ENCODE data around the gene B4GALT5.

GRCh38 chr20:48926737-48926994 is 5.2 kb downstream of the ARFGEF2 start:
- PRO-cap = no peak
- RRBS = no CpG with 5 or more reads among the region's 2 CpGs

DNA sequence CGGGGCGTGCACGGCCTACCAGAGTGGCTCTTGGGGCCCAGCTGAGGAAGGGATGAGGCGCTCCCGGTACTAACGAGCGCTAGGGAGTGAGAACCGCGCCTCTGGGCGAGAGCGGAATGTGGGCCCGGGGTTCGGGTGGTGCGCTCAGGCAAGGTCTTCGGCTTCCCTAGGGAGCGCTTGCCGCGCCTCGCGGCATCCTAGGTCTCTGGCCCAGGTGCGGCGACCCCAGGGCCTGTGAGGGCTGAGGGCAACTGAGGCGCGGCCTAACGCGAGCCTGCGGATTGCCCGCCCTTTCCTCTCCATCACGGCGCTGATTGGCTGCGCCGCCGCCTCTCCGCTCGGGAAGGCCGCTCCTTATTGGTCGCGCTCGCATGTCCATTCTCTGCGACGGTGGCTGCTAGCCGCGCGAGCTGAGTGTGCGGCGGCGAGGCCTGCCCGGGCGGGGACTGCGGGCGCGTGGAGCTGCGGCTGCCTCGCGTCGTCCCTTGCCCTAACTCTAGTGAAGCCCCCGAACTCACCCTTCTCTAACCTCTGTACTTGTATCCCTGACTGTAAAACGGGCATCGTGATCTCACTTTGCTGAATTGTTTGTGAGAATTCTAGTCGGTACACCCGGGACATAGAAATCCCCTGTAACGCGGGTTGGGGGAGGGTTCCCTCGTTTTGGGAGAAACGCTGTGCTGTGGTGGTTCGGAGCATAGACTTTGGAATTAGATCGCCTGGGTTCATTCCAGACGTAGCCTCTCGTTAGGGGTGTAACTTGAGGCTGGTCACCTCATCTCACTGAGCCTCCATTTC is 519 bp downstream of the CSE1L start:
- PRO-cap = bidirectional peak, plus-strand start at position 415 of the sequence, minus-strand start at position 306 of the sequence
- RRBS = 2% methylated on average over 8 of the region's 69 CpGs

GRCh38 chr20:49188491-49188887 is 355 bp upstream of the STAU1 start:
- PRO-cap = bidirectional peak, plus-strand start at chr20:49188582, minus-strand start at chr20:49188327
- RRBS = 2% methylated on average over 9 of the region's 16 CpGs

- PRO-cap = no peak
- RRBS = no CpG with 5 or more reads among the region's 7 CpGs
Measured at GRCh38 chr20:49285327-49286351, 7.8 kb upstream of the ZNFX1 start.

- PRO-cap = no peak
- RRBS = no CpG with 5 or more reads among the region's 4 CpGs
Measured at GRCh38 chr20:49381492-49381954, 100.9 kb downstream of the KCNB1 start.

- PRO-cap = no peak
- RRBS = no CpG with 5 or more reads among the region's 9 CpGs
Measured at GRCh38 chr20:49584015-49584557, 16.1 kb upstream of the PTGIS start.

DNA sequence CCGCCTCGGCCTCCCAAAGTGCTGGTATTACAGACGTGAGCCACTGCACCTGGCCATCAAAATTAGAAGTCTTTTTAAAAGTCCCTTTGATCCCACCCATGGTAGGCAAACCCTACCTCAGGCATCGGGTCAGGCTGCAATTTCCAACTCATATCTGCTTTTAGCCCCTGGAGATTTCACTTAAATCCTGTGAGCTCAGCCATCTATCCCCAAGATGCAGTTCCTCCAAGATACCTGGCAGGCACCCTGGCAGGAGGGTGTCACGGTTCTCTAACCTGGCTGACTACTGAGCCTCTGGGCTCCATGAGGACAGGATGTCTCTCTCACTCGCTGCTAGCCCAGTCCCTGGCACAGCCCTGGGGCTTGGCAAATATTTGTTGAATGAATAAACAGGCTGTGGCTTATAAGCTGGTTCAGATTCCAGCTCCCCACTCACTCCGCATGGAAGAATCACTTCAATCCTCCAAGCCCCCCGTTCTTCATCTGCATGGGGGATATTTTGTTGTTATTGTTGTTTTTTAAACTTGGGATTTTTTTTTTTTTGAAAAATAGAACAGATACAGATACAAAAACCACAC is 36.5 kb upstream of the PTGIS start:
- PRO-cap = no peak
- RRBS = no CpG with 5 or more reads among the region's 8 CpGs

- PRO-cap = no peak
- RRBS = no CpG with 5 or more reads among the region's 6 CpGs
Measured at GRCh38 chr20:49647635-49648494, 65.8 kb downstream of the B4GALT5 start.

- PRO-cap = no peak
- RRBS = no CpG with 5 or more reads among the region's 7 CpGs
Measured at GRCh38 chr20:49658930-49659647, 54.6 kb downstream of the B4GALT5 start.

DNA sequence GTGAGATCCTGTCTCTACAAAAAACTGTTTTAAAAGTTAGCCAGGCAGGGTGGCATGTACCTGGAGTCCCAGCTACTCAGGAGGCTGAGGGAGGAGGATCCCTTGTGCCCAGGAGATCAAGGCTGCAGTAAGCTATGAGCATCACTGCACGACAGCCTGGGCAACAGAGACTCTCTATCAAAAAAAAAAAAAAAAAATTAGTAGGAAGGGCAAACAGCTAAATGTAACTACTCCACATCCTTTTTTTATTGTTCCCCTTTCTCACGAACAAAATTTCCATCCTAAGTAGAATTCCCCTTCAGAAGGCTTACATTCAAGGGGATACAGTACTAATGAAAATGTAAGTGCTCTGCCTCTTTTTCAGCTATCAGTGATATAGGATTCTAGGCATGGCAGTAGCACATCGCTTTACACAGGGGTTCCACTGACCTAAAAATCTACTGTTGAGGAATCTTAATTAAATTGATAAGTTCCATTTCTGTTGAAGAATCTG is 2.7 kb downstream of the B4GALT5 start:
- PRO-cap = no peak
- RRBS = no CpG with 5 or more reads among the region's 3 CpGs

- PRO-cap = no peak
- RRBS = no CpG with 5 or more reads among the region's 4 CpGs
Measured at GRCh38 chr20:49712506-49712851, 1.2 kb downstream of the B4GALT5 start.

DNA sequence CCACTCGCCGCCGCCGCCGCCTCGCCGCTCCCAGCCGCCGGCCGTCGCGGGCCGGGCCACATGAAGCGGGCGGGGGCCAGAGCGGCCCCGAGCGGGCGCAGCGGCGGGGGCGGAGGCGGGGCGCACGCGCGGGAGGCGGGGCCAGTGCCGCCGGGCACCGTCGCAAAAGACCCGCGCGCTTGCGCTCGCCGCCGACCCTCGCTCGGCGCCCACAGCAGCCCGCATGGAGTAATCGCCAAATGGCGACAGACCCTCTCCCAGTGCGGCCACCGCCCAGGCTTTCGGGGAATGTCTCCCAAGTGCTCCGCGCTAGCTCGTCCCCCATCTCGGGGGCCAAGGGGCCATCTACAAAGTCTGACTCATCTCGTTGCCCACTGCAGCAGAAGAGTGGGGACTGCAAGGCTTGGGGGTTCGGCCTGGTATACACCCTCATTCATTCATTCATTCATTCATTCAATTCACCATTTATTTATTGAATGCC is at the start of gene B4GALT5:
Gene B4GALT5, minus strand, starts transcription at position 62 of the 481 bp plus-strand sequence.
- PRO-cap = bidirectional peak, plus-strand start at position 170 of the sequence, minus-strand start at position 62 of the sequence
- RRBS = 3% methylated on average over 20 of the region's 54 CpGs

- PRO-cap = no peak
- RRBS = no CpG with 5 or more reads among the region's 2 CpGs
Measured at GRCh38 chr20:49765026-49765548, 47.5 kb upstream of the SLC9A8 start.

DNA sequence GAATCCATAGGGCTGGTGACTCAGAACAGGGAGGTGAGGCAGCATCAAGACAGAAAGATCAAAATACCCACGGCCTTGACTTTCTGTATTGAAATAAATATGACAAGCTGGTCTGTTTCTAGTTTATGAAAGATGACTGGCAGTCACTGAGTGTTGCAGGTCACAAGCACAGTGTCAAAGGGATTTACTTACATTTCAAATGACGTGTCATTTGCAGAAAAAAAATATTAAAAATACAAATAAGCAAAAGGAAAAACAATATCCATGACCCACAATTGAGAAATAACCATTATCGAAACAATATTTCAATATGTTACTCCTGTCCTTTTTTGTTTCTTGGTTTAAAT is 6.0 kb upstream of the SLC9A8 start:
- PRO-cap = no peak
- RRBS = no CpG with 5 or more reads among the region's 3 CpGs

GRCh38 chr20:49874299-49874655 is 41.1 kb downstream of the SPATA2 start:
- PRO-cap = unidirectional peak, plus-strand start at chr20:49874369
- RRBS = no CpG with 5 or more reads among the region's 2 CpGs

- PRO-cap = no peak
- RRBS = no CpG with 5 or more reads among the region's 15 CpGs
Measured at GRCh38 chr20:49890027-49890696, 25.2 kb downstream of the SPATA2 start.

DNA sequence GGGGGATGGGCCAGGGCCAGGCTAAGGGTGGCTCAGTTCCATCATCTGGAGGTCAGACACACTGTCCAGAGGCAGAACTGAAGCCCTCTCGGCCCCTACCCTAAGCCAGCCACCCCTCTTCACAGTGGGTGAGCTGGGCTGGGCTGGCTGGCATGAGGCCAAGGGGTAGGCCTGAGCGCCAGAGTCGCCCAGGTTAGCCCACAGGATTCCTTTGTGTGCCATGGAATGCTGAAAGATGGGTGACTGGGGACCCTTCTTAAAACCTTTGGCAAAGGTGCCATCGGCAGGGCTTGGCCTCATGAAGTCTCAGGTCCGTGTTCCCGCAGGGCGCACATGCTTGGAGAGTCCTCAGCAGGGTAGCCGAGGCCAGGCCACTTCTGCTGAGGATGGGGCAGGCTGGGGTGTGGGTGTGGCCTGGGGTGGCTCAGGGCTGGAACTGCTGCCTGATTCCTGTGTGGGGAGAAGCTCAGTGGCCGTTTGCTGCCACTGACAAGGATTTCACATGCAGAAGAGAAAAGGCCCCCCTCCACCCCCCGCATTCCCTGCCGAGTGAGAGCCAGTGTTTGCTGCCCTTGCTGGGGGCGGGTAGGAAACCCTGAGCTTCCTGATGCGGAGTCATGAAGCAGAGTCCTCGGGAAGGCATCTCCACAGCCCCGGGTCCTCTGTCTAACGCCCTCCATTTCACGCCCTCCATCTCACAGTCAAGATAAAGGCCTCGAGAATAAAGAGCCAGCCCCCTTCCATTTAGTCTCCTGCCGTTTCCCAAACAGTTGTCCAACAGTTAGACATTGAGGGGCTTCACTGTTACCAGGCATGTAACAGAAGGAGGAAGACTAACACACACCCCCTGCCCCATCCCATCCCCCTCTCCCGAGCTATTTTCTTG is 24.4 kb downstream of the SPATA2 start:
- PRO-cap = no peak
- RRBS = no CpG with 5 or more reads among the region's 20 CpGs

- PRO-cap = no peak
- RRBS = no CpG with 5 or more reads among the region's 10 CpGs
Measured at GRCh38 chr20:49899323-49900143, 15.8 kb downstream of the SPATA2 start.

GRCh38 chr20:49942547-49942920 is 6.3 kb downstream of the RNF114 start:
- PRO-cap = no peak
- RRBS = no CpG with 5 or more reads among the region's 6 CpGs

GRCh38 chr20:49949319-49949680 is 13.1 kb downstream of the RNF114 start:
- PRO-cap = no peak
- RRBS = no CpG with 5 or more reads among the region's 6 CpGs

Data from kidney (tissue), 2 donors.